ENCODE data around the genes PRKAA1 and RPL37.

DNA sequence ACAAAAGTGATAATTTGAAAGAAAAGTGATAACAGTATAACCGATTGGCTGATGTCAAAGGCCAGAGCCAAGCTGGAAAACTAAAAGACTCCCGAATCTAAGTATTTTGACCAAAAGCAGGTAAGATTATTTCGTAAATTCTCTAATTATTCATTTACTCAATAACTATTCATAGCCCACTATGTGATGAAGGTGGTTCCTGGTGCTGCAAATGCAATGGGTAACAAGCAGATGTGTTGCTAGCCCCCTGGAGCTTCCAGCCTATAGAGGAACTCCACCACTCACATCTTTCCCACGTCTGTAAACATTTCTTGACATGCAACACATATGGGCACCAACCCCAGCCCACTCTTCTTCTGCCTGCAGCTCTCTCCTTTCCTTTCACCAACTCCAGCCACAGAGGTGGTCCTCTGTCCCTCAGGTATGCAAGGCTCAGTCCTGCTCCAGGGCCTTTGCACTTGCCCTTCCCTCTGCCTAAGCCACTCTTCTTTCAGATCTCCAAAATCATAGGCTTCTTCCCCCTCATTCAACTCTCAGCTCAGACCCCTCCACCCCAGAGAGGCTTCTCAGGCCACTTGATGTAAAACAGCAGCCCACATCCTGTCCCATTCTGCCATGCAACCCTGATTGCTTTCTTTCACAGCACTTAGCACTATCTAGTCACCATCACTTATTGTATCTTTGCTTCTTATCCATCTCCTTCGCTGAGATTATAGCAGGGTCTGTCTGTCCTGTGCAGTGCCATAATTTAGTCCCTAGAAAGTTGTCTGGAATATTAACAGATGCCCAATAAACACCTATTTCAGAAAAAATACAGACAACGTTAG lies 3.5 kb downstream of the LIFR start:
- PRO-cap, result no peak

- PRO-cap, result no peak
These were observed 25.0 kb upstream of the RICTOR start for GRCh38 chr5:39099326-39099537.

GRCh38 chr5:39190636-39191104 lies 28.7 kb downstream of the FYB1 start:
- PRO-cap, result no peak

DNA sequence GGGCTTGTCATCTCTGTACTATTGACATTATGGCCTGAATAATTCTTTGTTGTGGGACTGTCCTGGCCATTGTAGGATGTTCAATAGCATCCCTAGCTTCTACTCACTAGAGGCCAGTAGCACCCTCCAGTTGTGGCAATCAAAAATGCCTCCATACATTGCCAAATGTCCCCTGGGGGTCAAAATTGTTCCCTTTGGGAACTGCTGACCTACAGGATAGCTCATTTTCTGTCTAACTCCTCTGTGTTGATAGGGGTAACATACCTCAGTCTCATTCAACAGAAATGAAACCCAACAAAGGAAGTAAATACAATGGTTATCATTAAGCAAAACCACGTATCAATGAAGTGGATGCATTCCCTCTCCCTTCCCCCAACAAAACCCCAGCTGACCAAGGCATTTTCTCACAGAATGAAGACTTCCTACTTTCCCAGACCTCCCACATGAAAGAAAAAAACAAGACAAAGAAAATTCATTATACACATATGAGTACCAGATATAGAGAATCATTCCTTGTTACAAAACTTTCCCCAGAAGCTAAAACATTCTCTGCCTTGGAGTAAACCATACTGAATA lies 18.0 kb downstream of the FYB1 start:
- PRO-cap, result unidirectional peak, minus-strand start at position 251 of the sequence

DNA sequence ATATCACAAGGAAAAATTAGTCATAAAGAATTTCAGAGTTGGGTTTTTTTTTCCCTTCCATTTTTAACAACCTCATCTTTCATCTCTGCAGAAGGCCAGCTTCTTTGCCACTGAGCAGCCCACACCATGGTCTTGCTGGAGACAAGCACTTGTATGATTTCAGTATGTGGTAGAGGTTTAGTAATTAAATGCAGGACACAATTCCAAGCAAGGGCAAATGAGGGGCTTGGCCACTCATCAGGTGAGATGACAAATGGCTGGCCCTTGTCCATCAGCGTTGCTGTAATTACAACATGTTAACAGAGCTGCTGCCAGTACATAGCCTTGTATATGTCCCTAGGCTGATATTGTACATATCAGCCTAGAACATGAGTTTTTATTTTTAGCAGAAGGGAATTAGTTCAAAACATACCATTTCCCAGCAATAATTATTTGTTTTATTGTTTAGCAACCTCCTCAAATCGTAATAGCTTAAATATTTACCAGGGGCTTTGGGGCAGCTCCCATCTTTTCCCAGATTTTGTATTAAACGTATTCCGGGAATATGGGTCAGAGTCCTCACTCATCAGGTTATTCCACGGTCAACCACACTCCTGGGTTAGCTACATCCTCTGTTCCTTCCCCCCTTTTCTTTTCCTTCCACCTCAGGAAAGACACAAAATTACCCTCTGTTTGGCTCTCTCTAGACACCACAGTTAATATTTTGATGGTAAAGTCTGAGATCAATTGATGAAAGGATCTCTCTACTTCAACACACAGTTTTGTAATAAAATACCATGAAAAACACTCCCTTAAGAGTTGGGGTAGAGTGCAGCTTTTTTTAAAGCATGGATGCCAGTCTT lies 5.1 kb upstream of the C9 start:
- PRO-cap, result no peak

DNA sequence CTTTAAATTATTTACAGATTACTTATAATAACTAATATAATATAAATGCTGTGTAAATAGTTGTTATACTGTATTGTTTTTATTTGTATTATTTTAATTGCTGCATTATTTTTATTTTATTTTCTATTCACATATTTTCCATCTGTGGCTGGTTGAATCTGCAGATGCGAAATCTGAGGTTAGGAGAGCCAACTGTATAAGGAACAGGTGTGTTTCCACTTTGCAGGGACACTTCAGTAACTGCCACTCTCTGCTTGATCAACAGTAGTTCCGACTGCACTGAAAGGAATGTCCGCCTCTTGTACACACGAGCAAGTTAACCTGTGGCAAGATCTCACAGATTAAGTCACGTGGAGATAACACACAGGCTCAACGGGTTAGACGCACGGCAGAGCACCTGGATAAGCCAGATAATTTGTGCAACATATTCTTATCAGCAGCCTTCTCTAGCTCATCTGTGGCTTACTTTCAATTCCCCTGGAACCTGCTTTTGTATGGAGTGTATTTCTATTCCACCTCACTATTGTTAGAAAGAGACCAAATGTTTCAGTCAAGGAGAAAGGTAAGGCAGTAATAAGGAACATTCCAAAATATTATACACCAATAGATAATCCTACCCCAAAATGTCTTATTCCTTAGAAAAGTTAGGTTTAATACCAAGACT lies 6.3 kb upstream of the C9 start:
- PRO-cap, result no peak

- PRO-cap, result no peak
These were observed 29.9 kb downstream of the DAB2 start for GRCh38 chr5:39394762-39395344.

DNA sequence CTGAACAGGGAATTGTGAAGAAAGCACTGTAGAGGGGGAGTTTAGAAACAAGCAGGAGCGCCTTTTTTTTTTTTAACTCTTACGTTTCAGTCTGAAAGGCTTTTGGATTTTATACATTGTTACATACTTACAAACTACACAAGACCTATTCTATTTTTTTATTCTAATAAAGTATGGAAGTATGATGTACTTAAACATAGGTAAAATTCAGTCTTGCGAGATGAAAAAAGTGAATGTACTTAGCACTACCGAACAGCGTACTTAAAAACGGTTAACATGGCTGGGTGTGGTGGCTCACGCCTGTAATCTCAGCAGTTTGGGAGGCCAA lies 332.7 kb upstream of the DAB2 start:
- PRO-cap, result no peak

DNA sequence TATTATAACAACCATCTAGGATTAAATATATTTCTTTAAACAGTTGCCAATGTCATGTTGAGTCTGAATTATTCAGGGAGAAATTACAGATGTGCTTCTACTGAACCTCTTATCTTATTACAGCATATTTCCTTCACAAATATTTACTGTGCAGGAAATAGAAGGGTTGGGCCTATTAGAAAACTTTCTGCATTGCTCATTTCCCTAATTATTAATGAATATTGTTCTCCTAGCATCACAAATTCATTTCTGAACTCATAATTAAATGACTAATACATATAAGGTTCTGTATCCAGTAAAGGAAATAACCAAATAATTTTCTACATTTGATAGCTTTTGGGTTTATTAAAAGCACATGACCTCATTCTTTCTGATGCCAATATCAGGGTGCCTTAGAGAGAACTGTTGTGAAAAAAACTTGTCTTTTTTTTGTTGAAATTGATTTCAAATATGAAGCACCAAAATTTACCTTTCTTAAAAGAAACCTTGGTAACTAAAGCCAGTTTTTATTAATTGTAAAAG lies 476.8 kb upstream of the PTGER4 start:
- PRO-cap, result no peak

DNA sequence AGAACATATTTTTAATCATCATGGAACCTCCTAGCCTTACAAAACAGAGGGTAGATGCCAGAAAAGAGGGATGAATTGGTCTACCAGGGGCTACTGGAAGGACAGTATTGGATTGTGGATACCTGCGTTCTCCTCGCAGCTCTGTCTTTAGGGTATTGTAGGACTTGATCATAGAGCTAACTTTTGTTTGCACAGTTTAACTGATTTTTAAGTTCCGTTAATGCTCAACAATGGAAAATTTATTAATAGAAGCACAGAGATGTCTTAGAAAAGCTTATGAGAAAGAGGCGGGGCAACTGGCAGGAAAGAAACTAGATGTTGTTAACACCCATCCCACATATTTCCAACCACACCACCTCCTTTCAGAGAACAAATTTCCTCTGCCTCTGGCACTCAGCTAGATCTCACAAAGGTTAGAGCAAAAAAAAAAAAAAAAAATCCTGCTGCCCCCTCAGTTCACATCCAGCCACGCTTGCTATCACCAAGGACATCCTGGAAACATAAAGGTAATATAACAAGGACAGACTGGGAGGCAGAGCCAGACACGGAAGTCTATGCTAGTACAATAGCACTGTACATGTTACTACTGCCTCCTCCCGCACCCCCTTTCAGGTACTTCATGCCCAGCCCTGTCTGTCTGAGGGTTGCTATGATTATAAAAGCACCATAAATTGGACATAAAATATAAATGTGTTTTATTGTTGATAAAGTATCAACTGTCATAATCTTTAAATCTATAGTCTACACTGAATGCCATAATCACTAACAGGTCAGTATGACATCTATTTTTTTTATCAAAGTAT lies 238.0 kb upstream of the PTGER4 start:
- PRO-cap, result no peak

DNA sequence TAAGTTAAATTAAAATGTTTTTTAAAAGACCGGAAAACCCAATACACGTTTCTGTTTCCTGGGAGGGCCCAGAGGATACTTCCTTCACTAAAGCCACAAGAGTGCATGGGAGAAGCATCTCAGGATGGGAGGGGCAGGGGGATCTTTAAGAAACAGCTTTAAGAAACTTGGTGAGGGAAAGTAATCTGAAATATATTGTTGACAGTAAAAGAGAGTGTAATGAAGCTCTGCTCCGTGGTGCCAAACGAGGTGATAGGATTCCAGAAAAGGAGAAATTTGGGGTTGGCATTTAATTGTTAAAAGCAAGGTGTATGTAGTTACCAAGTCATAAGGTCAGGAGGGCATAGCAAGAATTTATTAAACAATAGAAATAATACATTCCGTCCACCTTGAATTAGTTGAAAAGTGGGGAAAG lies 164.6 kb upstream of the PTGER4 start:
- PRO-cap, result no peak

- PRO-cap, result bidirectional peak, plus-strand start at chr5:40680963, minus-strand start at chr5:40680834; bidirectional peak, plus-strand start at chr5:40681119, minus-strand start at chr5:40681050
These were observed 1.0 kb downstream of the PTGER4 start for GRCh38 chr5:40680665-40681243.

- PRO-cap, result no peak
These were observed 13.9 kb downstream of the PRKAA1 start for GRCh38 chr5:40784185-40784664.

DNA sequence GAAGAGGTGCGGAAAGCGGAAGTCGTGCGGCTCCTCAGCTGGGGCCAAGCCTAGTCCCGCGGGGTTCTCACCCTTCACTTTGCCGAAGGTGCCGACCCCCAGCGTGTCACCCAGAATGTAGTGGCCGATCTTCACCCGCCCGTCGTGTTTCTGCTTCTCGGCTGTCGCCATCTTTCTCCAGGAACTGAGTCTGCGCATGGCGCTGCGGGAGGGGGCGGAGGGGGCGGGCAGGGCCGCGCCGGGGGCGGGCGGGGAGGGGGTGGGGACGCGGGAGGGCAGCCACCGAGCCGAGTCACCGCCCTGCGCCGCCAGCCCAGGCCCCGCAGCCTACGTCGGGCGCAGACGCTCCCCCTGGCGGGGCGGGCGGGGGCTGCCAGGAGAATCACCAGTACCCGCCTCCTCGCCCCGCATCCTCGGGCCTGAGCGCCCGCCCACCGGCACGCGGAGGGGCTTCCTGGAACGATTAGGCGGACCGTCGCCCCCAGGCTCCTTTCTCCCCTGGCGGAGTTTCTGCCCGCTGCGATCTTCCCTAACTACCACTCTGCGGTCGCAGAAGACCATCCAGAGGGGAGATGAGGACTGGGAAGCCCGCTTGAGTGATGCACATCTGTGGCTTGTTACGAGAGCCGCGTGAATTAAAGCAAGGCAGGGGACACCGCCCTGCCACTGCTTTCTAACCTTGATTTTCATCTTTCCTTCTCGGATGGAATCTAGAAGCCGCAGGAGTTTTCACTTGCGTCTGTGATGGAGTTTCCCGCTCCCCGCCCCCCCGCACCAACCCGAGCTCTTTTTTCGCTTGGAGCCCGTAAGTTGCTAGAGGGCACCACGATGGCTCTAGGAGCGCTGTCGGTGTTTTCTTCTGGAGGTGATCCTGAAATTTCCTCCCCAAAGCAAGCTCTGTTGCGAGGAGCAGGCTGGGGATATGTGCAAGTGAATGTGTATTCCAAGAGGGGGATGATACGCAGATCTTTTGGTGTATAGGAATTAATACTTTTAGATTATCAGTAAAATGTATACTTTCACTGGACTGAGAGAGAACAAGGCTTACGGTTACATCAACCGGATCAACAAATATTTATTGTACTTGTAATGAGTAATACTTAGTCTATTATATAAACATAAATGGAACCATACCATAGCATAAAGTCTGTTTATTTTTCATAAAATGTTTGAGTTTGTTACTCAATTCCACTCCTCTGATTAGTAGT lies at the start of gene PRKAA1:
PRKAA1 (minus strand) TSS at position 383 of the 1,208 bp plus-strand sequence.
- PRO-cap, result bidirectional peak, plus-strand start at position 73 of the sequence, minus-strand start outside the sequence; bidirectional peak, plus-strand start at position 437 of the sequence, minus-strand start at position 186 of the sequence

DNA sequence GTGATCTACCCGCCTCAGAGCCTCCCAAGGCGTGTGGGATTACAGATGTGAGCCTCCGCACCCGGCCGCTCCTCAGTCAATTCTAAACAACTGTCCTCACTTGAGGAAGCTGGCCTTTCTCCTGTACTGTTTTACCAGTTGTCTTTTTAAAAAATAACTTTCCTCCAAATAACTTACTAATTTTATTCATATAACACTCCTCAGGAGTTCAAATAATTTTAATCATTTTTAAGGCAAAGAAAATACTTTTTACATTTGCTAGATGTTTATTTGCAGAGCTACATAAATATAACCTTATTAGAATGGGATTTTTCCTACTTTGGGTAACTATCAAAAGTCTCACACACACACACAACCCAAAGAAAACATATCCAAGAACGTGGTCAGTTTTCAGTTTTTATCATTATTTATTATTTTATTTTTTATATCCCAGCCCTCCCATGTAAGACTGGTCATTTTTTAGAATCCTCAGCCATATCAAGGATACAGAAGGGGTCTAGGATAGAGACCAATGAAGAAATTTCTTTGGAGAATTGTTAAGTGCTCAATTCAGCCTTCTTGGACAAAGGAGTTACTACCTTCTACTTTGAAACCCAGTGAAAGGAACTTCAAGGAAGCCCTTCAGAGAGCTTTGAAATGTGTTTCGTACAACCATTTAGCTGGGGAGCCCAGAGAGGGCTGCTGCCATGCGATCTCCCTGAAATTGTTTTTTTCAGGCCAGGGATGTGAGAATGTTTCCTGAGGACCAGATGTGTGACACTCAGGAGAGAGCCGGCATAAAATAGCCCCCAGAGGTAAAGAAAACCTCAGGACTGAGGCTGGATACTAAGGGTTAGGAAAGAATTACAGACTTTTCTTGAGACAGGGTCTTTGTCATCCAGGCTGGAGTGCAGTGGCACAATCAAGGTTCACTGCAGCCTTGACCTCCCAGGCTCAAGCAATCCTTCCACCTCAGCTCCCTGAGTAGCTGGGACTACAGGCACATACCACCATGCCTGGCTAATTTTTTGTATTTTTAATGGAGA lies 8.8 kb downstream of the RPL37 start:
- PRO-cap, result no peak

GRCh38 chr5:40835138-40835909 lies at the start of gene RPL37:
Gene RPL37 (minus strand): TSS chr5:40835222.
- PRO-cap, result bidirectional peak, plus-strand start at chr5:40835467, minus-strand start at chr5:40835211

GRCh38 chr5:41871718-41872195 lies 1.5 kb upstream of the OXCT1 start:
- PRO-cap, result no peak

- PRO-cap, result no peak
These were observed 95.5 kb downstream of the GHR start for GRCh38 chr5:42518780-42519187.

DNA sequence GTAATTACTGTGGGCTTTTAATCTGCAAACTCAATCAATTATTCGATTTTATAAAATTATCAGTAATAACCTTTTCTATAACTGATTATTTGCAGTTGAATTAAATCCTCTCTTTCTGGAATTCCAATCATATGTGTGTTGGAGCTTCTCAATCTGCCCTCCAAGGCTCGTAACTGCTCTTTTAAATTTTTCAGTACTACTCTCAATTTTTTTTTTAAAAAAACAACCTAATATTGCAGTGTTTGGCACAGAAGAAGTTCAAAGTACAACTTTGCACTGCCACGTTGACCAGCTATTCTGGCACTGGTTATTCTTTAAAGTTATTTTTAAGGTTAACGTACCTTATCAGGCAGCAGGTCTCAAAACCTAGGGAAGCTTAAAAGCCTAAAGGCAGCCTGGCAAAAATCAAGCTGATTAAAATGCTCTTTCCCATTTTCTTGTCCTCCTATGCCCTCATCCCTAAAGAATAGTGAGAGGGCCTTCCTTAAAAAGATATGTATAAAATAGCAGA lies 120.5 kb downstream of the GHR start:
- PRO-cap, result no peak

GRCh38 chr5:42554908-42555401 lies 131.7 kb downstream of the GHR start:
- PRO-cap, result no peak

All from natural killer cell (primary cell).